Colon Carcinoma Metastatic in the Lung (tissue), 2 donors: ENCODE data around the gene ZRANB2.

DNA sequence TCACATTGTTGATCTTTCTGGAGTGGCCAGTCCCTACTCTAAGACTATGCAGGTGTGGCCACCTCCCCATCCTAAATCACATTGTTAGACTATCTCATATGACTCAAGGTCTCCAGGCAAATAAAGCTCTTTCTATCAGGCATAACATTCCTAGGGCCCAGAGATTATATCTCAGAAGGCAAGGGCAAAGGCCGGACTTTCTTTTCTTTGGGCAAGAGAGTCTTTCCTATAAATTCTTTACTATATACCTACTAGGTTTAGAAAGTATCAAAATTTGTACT, 2.7 kb upstream of the C1orf141 start:
- PRO-cap, 2 experiments = no peak in any of the 2 experiments

DNA sequence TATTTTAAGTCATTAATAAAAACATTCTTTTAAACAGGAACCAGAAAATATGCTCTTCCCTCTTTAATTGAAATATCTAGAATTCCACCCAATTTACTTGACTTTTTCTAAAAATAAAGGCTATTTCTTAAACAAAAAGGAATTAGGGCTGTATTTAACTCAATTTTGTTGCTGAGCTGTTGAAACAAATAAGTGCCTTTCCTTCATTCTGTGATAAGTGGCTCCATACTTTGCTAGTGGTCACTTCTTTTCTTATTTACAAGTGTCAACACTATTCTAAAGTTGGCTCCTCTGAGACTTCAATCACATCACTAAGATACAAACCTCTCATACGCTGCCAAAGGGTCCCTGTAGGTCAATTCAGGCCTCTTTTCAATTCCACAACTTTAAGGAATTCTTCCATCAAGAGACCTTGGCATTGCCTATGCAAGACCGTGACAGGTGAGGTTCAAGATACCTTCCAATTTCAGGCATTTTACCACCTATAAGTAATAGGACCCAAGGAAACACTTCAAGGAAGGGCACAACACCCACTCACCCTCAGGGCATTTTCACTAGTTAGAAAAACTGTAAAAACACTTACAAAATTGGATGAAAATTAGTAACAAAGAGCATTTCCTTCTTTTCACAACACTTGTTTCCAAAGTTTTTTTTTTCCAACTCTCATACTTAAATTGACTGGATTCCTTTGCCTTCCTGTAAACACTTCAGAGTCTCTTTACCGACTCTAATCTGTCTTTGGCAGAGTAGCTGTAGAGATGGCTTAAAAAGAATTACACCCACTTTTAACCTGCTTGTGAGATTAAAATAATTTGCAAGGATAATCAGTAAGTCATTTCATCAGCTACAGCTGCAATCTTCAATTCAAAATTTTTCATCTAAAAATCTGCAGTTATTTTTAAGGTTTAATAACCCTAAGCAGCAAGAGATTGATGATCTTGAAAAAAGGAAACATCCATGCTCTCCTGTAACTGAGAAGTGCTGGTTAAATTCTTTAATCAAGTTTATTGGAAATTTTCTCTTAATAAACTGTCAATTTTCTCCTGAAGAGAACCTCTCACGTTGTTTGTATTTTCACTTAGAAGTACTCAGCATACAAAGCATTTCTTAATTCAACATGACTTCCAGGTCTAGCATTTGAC, 24.5 kb downstream of the SERBP1 start:
- PRO-cap, 2 experiments = no peak in any of the 2 experiments

- PRO-cap, 2 experiments = no peak in any of the 2 experiments
Observed at GRCh38 chr1:67427463-67427836, 2.8 kb downstream of the SERBP1 start.

DNA sequence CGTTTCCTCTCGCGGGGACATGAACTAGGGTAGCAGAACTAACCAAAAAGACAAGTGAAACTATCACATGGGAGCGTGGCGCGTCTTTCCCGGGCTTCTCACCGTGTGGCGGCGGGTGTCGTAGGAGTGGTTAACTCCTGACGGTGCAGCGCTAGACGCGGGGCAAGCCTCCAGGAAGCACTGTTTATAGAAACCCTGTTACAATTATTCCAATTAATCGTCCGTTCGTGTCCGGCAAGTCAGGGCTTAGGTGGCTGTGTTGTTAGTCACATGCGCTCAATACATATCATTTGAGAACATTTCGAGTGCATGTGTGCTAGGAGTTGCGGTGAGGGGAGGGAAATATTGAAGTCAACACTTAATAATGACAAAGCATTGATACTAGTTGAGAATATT, 780 bp upstream of the SERBP1 start:
- PRO-cap, 2 experiments = peak in 2 of 2 experiments; most common plus-strand start position 125 of the sequence (in 1); most common minus-strand start position 107 of the sequence (in 2)

DNA sequence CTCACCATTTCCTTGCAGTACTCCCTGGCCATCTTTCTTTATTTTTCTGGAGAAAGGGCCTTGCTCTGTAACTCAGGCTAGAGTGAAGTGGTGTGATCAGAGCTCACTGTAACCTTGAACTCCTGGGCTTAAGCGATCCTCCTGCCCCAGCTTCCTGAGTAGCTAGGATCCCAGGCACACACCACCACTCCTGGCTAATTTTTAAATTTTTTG, 94.8 kb upstream of the SERBP1 start:
- PRO-cap, 2 experiments = no peak in any of the 2 experiments

- PRO-cap, 2 experiments = no peak in any of the 2 experiments
Observed at GRCh38 chr1:67558405-67558711, 126.6 kb upstream of the GADD45A start.

DNA sequence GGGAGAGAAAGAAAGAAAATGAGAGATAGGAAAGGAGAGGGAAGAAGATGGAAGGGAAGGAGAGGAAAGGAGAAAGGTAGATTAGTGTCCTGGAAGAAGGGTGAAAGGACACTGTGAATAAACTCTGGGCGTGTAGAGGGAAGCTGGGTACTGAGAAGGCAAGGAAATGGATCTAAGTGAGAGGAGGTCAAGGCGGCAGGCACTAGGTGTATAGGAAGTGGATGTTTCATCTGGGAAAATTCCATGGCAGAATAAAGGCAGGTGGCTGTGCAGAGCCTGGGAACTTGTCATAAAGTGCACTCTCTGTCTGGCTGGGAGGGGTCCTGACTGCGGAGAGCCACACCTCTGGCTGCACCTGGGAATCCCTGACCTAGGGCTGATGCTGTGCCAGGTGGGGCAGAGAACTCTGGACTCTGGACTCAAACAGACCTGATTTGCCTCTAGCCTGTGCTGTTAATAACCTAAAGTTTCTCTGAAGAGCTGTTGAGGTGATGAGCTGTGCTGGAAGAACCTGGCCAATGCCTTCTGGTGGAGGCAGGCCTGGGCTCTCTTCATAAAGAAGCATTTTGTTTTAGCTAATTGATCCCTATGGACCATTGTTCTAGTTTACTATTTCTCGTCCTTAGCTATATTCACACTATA, 53.3 kb upstream of the GADD45A start:
- PRO-cap, 2 experiments = no peak in any of the 2 experiments

- PRO-cap, 2 experiments = no peak in any of the 2 experiments
Observed at GRCh38 chr1:67646557-67647192, 38.3 kb upstream of the GADD45A start.

DNA sequence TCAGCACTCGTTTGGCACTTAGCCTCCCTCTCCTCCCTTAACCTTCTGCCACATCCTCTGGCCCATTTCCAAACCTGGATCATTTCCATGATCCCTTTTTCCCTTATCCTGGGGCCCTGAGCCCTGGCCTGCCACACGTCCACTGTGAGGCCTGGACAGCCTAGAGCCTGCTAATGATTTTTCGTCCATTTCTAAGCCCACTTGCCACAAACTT, 37.9 kb upstream of the GADD45A start:
- PRO-cap, 2 experiments = no peak in any of the 2 experiments

- PRO-cap, 2 experiments = no peak in any of the 2 experiments
Observed at GRCh38 chr1:67675633-67676274, 9.2 kb upstream of the GADD45A start.

- PRO-cap, 2 experiments = peak in 2 of 2 experiments; most common plus-strand start chr1:67686465 (in 1); most common minus-strand start chr1:67686822 (in 2)
Observed at GRCh38 chr1:67686201-67687295, 1.5 kb downstream of the GADD45A start.

DNA sequence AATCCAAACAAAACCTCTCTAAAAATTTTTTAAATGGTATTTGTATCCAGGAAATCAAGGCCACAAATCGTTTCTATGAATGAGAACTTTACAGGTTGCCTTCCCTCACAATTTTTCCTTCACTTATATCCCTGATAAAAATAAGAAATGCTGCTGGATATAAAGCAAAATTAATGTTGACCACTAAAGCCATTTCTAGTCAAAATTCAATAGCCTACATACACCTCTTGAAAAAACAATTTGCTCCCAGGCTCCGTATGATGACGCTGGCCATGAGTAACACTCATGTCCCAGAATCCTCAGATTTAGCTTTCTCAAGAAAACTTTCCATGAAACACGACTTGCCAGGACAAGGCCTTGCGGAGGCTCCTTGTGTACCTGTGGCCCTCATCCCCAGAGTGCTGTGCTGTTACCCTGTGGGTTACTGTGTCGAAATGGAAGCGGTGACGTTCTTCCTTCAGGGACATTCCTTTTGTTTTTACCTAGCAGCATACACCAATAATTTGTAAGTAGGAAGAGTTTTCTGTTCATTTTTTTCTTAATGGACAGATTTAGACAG, 18.1 kb downstream of the GNG12 start:
- PRO-cap, 2 experiments = no peak in any of the 2 experiments

DNA sequence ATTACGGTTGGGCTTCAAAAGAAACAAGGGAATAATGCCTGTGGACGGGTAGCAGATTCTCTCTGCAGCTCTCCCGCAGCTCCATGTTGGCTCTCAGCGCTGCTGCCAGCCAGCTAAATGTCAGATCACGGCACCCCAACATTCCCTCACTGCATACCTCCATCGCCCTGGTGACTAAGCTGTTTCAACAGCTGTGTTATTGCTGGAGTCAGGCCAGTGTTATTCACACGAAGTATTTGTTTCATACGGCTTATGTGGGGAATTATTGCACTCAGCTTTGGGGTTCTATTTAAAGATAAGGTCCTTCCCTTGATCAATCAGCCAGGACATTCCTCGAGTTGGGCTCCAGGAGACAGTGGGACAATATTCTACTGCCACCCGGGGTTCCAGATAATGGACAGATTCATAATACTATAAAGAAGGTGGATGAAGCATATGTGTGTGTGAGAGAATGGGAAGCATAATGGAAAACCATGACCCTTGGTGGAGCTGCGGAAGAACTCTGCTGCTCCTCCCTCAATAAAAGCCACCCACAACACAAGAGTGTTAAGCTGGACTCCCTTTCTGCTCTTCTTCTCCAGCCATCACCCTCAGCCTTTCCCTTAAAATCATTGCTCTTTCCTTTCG, 58.1 kb downstream of the WLS start:
- PRO-cap, 2 experiments = no peak in any of the 2 experiments

DNA sequence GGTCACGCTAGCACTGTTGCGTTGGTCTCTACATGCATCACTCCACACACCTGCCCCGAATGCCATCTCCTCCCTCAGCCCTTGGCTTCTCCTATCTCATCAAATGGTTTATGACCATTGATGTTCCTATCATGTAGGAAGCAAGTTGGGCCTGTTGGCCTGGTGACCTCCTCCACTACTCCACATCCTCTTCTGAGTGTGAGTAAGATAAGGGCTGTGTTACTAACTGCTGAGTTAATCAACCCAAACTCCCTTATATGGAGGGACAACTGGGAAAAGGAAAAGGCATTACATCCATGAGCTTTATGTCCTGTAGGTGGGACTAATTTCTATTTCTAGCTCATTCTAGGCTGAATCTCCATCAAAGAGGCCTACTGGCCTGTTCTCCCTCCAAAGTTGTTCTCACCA, 57.6 kb downstream of the WLS start:
- PRO-cap, 2 experiments = no peak in any of the 2 experiments

DNA sequence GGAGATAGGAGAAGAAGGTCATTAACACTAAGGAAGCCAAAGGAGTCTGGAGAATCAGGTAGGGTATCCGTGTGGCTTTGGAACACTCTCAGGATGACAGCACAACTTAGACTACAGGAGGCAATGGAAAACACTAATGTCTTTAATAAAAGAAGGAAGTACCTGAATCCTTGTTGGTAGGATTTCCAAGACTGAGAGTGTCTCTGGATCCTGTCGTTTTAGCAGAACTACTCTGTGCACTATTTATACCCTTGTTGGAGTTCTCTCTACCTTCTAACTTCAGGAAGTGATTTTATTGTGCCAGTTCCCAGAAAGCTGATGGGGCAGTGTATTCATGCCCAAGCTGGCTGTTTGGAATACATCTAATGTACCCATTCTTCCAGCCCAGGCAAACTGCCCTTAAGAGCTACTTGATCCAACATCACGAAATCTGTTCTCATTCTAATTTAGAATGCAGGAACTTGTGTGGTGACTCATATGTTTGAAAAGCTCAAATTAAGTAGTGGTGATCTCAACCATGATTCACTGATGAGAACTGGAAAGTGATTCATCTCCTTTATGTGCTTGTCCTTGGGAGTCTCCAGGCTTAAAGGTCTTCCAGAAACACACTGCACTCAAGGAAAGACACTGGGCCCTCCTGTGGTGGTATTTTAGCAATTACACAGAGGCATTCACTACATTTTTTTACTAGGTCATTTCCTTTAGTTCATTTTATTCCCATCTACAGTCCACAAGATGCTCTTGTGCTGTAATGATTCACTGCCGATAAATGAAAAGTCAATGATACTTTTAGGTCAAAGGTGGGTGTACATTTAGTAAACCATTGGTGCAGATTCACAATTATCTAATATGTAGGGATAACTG, 65.5 kb downstream of the RPE65 start:
- PRO-cap, 2 experiments = no peak in any of the 2 experiments

GRCh38 chr1:70244427-70245491, 23.6 kb downstream of the SRSF11 start:
- PRO-cap, 2 experiments = no peak in any of the 2 experiments

GRCh38 chr1:71015602-71016069, 32.0 kb downstream of the PTGER3 start:
- PRO-cap, 2 experiments = no peak in any of the 2 experiments

DNA sequence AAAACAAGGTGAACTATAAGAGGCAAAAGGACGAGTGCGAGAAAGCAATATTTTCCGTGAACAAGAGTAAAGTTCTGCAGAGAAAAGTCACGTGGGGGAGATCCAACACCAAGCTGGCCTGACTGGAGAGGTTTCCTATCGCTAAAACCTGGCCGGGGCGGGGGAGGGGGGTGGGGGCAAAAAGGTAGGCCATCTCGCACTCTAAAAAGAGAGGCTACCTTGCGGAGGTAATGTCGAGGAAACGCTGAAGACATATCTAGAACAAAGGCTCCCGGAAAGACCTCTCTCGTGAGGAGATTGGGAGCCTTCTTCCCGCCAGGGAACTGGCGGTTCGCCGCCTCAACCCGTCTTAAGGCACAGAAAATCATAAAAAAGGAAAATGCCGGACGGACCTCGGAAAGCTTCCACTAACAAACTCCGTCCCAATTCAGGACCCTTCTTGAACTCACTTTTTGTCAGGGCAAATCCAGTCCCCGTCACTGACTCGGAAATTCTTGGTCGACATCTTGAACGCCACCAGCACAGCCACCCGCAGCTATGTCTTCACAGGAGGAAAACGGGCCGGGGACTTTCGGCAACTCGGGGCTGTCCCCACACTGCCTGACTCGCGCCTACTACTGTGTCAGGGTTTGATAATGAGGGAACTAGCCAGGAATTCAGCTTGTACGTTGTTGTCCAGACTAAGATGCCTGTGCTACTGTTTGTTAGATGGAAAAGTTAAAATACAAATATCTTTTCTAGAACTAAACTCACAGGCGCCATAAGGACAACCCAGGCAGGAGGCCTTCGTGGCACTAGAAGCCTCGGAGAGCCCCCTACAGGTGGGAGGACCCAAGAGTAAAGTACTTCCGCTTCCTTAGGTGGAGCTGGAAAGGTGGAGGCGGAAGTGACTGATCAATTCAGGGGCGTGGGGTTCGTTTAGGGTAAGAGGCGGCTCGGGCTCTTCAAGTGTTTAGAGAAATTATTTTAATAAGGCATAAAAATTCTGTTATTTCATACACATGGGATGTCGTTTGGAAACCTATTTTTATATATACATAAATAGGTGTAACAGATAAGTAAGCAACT, at the start of gene ZRANB2:
Gene ZRANB2, minus strand, starts transcription at position 545 of the 1,068 bp plus-strand sequence.
- PRO-cap, 2 experiments = peak in 2 of 2 experiments; most common plus-strand start position 871 of the sequence (in 1); most common minus-strand start position 539 of the sequence (in 1)

GRCh38 chr1:73593306-73593935, 604.6 kb downstream of the LRRIQ3 start:
- PRO-cap, 2 experiments = no peak in any of the 2 experiments

DNA sequence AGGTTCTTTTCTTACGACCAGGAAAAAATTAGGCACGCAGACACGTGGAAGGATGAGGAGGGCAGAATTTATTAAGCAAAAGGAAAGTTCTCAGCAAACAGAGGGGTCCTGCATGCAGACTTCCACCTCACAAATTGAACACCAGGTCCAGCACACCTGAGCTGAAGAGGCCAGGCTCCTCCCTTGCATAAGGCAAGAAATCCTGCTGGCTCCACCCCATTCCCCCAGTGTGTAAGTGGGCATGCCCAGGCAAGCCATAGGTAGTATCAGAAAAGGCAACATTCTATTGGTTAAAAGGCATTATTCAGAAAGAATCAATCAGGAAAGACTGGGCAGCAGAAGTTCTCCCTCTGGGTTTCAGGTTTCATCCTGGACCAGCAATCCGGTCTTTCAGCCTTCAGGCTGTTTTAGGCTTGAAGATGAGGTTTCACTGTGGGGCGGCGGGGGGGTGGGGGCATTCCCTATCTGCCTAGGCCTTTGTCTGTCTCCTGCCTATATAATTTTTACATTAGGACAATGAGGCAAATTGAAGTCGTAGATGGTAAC, 42.1 kb upstream of the LHX8 start:
- PRO-cap, 2 experiments = no peak in any of the 2 experiments